Sigmoid colon (tissue), 4 donors: ENCODE data around the gene HMG20A.

DNA sequence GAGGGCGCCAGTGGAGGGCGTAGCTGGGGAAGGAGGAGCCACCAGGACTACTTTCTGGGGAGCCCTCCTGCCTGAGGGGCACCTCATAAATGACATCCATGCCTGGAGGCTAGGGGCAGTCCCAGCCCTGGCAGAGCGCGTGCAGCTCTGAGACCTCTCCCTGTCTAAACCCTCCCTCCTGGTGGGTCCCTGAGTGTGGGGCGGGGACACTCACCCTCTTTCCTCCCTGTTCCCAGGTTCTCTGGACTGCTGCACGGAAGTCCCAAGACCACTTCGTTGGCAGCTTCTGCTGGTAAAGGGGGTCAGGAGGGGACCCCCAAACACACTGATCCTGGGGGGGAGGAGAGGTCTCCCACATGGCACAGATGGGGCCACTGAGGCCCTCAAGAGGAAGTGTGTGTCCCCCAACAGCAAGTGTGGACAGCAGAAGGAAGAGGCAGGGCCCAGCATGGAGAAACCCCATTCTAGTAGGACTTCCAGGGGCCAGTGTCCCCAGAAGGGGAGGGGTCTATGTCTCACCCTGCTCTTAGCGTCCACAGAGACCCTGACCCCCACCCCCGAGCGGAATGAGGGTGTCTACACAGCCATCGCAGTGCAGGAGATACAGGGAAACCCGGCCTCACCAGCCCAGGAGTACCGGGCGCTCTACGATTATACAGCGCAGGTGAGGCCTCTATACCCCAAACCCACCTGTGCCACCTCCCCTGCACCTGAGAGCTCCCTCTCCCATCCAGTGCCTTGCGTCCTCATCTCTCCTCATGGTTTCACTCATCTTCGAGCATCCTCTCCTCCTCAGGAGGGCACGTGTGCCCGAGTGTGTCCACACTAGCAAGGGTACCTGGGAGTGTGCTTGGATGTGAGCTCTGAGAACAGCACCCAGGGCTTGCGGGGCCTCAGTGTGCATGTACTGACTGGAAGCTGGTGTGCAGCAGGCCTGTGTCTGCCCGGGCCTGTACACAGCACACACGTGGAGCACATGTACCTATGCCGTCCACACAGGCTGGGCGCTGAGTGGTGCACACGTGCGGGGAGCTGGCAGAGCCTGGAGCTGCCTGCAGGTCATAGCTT, 35.3 kb downstream of the TSPAN3 start:
- PRO-cap: no peak
- RAMPAGE, long total RNA, 4 experiments: no peak in any of the 4 experiments

DNA sequence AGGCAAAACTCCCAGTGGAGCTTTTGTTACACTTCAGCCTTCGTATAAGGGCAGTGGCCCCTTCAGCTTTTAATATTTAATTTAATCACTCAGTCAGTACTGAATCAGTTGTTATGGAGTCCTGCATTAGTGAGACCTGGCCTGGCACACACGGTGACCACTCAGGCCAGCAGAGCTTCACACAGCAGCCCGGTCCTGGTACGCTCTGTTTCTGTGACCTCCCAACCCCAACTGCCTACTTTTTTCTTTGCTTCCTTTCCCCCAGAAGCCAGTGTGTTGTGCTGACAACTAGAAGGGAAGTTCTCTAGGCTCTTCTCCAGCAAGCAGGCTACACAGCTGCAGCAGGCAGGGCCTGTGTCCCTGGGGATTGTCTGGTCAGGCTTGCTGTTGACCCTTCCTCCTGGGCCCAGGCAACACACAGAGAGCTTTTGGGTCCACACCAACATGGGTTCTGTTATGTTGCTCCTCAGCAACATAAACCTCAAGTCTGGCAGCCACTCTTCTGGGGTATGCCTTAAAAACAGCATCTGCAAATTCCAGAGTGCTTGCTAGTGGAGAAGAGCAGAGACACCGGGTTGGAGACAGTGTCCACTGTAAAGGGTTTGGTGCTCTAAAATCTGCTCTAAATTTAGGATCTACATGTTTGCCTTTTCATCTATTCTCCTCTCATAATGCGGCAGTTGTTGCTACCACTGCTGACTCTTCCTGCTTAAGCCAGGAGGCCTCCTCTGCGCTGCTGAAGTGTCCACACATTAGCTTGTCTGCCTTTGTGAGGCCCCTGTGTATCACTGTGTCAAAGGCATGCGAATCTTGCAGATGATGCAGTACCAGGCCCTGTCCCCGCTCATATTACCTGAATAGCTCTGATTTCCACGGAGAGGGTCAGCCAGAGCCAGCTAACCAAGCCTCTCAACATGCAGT, 36.3 kb upstream of the TSPAN3 start:
- PRO-cap: no peak
- RAMPAGE, long total RNA, 4 experiments: no peak in any of the 4 experiments

GRCh38 chr15:77120351-77121035, 49.6 kb upstream of the TSPAN3 start:
- PRO-cap: no peak
- RAMPAGE, long total RNA, 4 experiments: no peak in any of the 4 experiments

DNA sequence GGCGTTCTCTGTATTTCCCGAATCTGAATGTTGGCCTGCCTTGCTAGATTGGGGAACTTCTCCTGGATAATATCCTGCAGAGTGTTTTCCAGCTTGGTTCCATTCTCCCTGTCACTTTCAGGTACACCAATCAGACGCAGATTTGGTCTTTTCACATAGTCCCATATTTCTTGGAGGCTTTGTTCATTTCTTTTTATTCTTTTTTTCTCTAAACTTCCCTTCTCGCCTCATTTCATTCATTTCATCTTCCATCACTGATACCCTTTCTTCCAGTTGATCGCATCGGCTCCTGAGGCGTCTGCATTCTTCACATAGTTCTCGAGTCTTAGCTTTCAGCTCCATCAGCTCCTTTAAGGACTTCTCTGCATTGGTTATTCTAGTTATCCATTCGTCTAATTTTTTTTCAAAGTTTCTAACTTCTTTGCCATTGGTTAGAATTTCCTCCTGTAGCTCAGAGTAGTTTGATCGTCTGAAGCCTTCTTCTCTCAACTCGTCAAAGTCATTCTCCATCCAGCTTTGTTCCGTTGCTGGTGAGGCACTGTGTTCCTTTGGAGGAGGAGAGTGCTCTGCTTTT, 84.2 kb upstream of the TSPAN3 start:
- PRO-cap: no peak
- RAMPAGE, long total RNA, 4 experiments: no peak in any of the 4 experiments

DNA sequence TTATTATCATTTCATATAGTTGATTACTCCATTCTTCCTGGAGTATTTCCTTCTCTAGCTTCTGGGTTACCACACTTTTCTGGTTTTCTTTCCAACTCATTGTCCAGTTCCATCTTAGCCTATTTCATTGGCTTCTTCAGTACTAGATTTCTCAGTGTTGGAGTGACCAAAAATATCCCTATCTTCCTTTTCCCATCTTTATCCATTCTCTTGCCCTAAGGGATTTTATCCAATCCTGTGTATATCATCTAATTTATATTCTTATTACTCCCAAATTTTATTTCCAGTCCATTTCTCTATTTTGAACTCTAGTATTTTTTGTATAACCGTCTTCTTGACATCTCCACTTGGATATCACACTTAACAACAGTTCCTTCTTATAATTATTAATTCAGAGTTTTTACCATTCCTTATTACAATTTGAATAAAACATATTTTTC, 162.5 kb upstream of the TSPAN3 start:
- PRO-cap: no peak
- RAMPAGE, long total RNA, 4 experiments: start-site peak on the minus strand in 1 of 4 experiments, centred at position 97 of the sequence, 10 reads per replicate

DNA sequence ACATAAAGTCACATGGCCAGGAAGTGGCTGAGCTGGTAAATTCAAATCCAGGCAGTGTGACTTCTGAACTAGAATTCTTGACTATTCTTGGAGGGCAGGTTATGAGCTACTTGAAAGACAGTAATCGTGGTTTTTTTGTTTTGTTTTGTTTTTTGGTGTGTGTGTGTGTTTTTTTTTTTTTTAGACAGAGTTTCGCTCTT, 10.1 kb downstream of the PEAK1 start:
- PRO-cap: no peak
- RAMPAGE, long total RNA, 4 experiments: no peak in any of the 4 experiments

DNA sequence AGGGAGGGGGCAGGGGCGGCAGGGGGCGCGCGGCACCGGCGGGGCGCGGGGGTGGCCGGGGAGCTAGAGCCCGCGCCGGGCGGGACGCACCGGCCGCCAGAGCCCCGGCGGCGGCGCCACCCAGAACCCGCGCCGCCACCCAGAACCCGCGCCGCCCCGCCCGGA, 283 bp downstream of the PEAK1 start:
- PRO-cap: no peak
- RAMPAGE, long total RNA, 4 experiments: no peak in any of the 4 experiments

- PRO-cap: no peak
- RAMPAGE, long total RNA, 4 experiments: start-site peak on the plus strand in 4 of 4 experiments, at chr15:77420886-77420937 at its widest, 158 to 692 reads per replicate
Observed at GRCh38 chr15:77420853-77421404, at the start of gene HMG20A. TSS of gene HMG20A (plus strand) at chr15:77420888.

- PRO-cap: no peak
- RAMPAGE, long total RNA, 4 experiments: no peak in any of the 4 experiments
Observed at GRCh38 chr15:77446858-77447158, 26.1 kb downstream of the HMG20A start.

GRCh38 chr15:77496656-77497826, 76.4 kb downstream of the HMG20A start:
- PRO-cap: no peak
- RAMPAGE, long total RNA, 4 experiments: no peak in any of the 4 experiments

DNA sequence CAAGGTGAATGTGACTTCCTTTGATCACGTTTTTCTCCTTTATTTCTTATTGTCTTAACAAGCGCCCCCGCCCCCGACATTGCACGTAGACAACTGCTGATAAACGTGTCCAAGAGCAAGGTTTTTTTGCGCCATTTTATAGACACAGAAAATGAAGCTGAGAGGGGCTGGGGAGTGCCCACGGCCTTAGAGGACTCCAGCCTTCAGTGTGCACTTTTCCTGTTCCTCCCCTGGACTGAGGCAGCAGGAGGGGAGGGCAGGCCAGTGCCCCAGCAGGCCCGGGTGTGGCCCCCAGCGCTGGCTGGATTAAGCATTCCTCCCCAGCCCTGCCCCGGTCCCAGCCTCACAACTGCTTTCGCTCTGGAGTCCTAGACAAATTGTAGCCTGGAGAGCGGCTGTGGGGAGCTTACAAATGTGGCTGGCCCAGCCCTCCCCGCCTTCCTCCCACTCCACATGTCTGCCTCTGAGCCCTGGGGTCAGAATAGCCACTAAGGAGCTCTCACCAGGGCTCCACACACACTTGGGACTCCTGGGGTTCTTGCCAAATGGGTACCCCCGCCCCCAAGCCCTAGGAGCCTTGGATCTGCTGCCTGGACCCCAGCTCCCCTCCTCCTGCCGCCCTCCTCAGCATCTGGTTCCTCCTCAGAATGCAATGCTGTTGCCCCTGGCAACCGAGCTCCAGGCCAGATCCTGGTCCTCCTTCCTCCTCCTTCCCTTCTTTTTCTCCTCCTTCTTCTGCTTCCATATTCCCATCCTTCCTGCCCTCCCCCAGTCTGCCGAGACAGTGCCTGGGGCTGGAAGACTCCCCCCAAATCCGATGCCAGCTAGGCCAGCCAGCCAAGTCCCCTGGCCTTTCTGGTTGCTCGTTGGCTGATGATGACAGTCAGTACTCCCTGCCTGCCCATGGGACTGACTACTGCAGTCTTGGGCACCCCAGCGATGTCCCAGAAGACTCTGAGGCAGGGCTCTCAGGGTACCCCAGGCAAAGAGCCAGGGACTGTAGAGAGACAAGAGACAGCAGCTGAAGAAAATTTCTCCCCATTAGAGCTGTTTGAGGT, 91.2 kb downstream of the LINGO1 start:
- PRO-cap: no peak
- RAMPAGE, long total RNA, 4 experiments: no peak in any of the 4 experiments

DNA sequence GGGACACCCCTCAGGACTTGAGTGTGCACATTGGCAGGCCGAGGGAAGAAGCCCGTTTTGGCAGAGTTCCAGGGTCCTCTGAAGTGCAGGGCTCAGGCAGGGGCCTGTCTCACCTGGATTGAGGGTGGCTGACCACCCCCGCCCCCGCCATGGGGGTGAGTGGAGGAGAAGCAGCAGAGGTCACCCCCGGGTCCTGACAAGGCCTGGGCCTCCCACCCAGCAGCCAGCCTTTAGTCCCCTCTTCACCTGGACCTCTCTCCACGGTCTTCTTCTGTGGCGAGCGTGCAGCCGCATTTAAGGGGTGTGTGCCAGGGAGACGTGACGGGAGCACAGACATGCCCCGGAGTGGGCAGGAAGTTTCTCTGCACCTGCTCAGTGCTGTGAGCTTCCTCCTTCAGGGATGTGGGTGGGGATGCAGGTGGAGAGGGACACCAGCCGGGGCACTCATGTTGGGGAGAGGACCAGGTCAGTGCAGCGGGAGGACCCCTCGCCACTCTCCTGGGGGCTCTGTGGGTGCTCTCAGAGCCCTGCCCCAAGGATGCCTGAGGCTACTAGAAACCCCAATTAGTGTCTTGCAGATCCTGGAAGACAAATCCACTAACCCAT, 50.6 kb downstream of the LINGO1 start:
- PRO-cap: no peak
- RAMPAGE, long total RNA, 4 experiments: no peak in any of the 4 experiments

GRCh38 chr15:77606978-77607874, 25.5 kb downstream of the LINGO1 start:
- PRO-cap: no peak
- RAMPAGE, long total RNA, 4 experiments: no peak in any of the 4 experiments

DNA sequence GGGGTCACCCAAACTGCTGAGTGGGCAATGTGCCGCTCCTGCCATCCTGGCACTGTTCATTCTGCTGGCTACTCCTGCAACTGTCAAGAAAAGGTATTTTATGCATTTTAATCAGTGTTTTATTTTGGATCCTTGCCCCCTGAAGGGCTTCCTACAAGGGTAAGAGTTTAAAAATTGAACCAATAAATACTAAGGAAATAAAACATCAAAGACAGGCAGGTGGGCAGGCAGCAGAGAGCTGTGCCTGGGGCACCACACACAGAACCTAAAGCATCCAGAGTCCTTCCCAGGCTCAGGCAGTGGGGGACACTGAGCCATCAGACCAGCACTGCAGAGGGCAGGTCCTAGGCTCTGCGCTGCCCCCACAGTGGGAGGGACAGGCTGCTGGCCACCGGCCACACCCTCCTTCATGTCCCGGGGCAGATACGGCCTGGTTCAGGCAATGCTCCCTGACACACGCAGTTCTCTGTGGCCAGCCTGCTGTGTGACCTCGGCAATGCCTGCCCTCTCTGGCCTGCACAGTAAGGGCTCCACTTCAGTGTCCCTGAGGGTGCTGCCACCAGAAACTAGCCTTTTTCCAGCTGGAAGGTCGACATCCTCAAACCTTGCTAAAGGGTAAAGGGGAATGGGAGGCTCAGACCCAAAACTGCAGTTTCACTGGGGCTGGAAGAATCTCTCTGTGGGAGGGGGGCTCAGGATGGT, 12.5 kb downstream of the LINGO1 start:
- PRO-cap: no peak
- RAMPAGE, long total RNA, 4 experiments: no peak in any of the 4 experiments

DNA sequence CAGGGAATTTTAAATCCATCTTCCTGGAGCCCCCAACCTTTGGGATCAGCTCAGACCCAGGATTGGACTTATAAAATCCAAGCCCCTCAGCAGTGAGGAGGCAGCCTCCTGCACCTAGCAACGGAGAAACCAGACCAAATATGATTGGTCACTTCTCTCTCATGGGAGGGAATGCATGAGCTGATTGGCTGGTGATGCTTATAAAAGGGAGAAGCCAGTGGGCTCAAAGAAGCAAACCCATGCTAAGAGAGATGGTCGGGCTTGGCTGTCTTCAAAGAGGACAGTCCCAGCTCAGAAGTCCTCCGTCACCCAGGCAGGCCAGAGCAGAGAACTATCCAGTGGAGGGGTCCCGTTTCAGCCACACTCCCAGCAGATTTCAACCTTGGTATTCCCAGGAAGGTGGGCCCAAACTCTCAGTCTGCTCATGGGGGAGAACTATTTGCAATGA, 203.7 kb upstream of the LINGO1 start:
- PRO-cap: no peak
- RAMPAGE, long total RNA, 4 experiments: no peak in any of the 4 experiments

- PRO-cap: no peak
- RAMPAGE, long total RNA, 4 experiments: no peak in any of the 4 experiments
Observed at GRCh38 chr15:78024181-78024600, 53.3 kb downstream of the TBC1D2B start.

- PRO-cap: no peak
- RAMPAGE, long total RNA, 4 experiments: no peak in any of the 4 experiments
Observed at GRCh38 chr15:78034177-78035398, 42.9 kb downstream of the TBC1D2B start.

- PRO-cap: no peak
- RAMPAGE, long total RNA, 4 experiments: no peak in any of the 4 experiments
Observed at GRCh38 chr15:78055306-78055716, 22.2 kb downstream of the TBC1D2B start.

DNA sequence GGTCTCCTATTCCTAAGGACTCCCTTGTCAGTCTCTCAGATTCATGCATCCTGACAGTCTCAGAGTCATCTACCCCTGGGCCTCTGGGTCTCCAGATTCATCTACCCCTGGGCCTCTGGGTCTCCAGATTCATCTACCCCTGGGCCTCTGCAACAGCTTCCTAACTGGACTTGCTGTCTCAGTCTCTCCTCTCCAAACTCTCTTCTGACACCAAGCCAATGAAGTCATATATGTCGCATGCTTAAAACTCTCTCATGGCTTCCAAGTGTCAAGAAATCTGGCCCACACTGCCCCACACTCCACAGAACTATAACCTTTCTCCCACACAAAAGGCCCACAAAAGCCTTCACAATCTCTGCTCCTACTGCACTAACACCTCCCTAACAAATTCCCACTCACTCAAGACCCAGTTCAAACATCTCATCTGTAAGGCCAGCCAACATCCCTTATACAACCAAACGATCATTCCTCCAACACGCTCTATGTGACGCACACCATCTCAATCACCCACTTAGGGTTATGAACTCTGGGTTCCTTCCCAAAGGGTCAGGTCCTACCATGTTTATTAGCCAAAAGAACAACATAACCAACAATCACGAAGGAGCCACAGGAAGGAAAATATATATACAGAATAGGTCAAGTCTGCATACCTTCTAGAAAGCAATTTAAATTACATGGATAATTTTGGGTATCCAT, 13.6 kb downstream of the TBC1D2B start:
- PRO-cap: no peak
- RAMPAGE, long total RNA, 4 experiments: no peak in any of the 4 experiments

- PRO-cap: no peak
- RAMPAGE, long total RNA, 4 experiments: no peak in any of the 4 experiments
Observed at GRCh38 chr15:78072331-78073022, 5.0 kb downstream of the TBC1D2B start.